GM12878 (cell line): ENCODE results near the genes TUBD1 and BCAS3.

- RAMPAGE, long total RNA, result no peak
- RRBS, 2 experiments, result no CpG with 5 or more reads among the region's 8 CpGs
CAGE:
- cytosol, long polyA minus RNA, result no peak
- cytosol, long polyA plus RNA, result no peak
- long polyA plus RNA, result no peak
- nucleolus, long total RNA, result no peak
- nucleus, long polyA plus RNA, result no peak
- nucleus, long total RNA, result no peak
Measured at GRCh38 chr17:59367938-59369165, 36.9 kb downstream of the YPEL2 start.

DNA sequence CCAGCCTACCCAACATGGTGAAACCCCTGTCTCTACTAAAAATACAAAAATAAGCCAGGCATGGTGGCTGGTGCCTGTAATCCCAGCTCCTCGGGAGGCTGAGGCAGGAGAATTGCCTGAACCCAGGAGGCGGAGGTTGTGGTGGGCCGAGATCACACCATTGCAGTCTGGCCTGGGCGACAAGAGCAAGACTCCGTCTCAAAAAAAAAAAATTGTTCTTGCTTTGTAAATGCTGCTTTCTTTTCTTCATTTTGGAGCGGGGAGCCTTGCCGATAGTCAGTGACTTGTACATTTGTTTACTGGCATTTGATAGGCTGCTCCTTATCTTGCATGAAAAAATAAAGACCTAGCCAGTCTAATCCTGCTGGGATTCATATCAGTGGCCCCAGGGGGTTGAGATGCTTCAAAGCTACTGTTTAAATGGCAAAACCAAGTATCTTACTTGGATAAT lies 3.3 kb upstream of the CLTC start:
- RAMPAGE, long total RNA, result no peak
- RRBS, 2 experiments, result no CpG with 5 or more reads among the region's 7 CpGs
CAGE:
- cytosol, long polyA minus RNA, result no peak
- cytosol, long polyA plus RNA, result no peak
- long polyA plus RNA, result no peak
- nucleolus, long total RNA, result no peak
- nucleus, long polyA plus RNA, result no peak
- nucleus, long total RNA, result no peak

GRCh38 chr17:59647954-59648605 lies 28.4 kb downstream of the CLTC start:
- RAMPAGE, long total RNA, result no peak
- RRBS, 2 experiments, result no CpG with 5 or more reads among the region's 6 CpGs
CAGE:
- cytosol, long polyA minus RNA, result no peak
- cytosol, long polyA plus RNA, result no peak
- long polyA plus RNA, result no peak
- nucleolus, long total RNA, result no peak
- nucleus, long polyA plus RNA, result no peak
- nucleus, long total RNA, result no peak

- RAMPAGE, long total RNA, result no peak
- RRBS, 2 experiments, result no CpG with 5 or more reads among the region's 4 CpGs
CAGE:
- cytosol, long polyA minus RNA, result no peak
- cytosol, long polyA plus RNA, result no peak
- long polyA plus RNA, result no peak
- nucleolus, long total RNA, result no peak
- nucleus, long polyA plus RNA, result no peak
- nucleus, long total RNA, result no peak
Measured at GRCh38 chr17:59761643-59762175, 54.3 kb downstream of the VMP1 start.

- RAMPAGE, long total RNA, result no peak
- RRBS, 2 experiments, result no CpG with 5 or more reads among the region's 3 CpGs
CAGE:
- cytosol, long polyA minus RNA, result no peak
- cytosol, long polyA plus RNA, result no peak
- long polyA plus RNA, result no peak
- nucleolus, long total RNA, result no peak
- nucleus, long polyA plus RNA, result no peak
- nucleus, long total RNA, result no peak
Measured at GRCh38 chr17:59814586-59815085, 78.1 kb downstream of the TUBD1 start.

GRCh38 chr17:59845523-59846175 lies 47.1 kb downstream of the TUBD1 start:
- RAMPAGE, long total RNA, result no peak
- RRBS, 2 experiments, result no CpG with 5 or more reads among the region's 2 CpGs
CAGE:
- cytosol, long polyA minus RNA, result no peak
- cytosol, long polyA plus RNA, result no peak
- long polyA plus RNA, result no peak
- nucleolus, long total RNA, result no peak
- nucleus, long polyA plus RNA, result no peak
- nucleus, long total RNA, result no peak

DNA sequence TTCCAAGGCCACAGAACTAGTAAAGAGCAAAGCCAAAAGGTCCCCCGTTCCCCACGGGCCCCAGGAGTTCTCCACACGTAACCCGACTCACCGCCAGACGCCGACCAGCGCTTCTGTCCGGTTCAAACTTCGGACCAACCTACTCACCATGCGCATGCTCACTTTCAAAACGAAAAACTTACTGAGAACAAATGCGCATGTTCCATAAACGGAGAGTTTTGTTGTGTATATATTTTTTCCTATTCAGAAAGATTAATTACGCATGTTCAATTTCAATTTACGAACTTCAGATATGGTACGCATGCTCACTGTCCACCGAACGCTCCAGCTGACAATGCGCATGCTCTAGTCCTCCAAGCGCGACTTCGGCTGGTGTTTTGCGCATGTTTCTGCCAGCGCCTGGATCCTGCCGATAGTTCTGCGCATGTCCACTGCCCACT lies at the start of gene TUBD1:
TSS of gene TUBD1 (minus strand) at position 338 of the 440 bp plus-strand sequence.
- RAMPAGE, long total RNA, result no peak
- RRBS, 2 experiments, result no CpG with 5 or more reads among the region's 27 CpGs
CAGE:
- cytosol, long polyA minus RNA, result no peak
- cytosol, long polyA plus RNA, result no peak
- long polyA plus RNA, result no peak
- nucleolus, long total RNA, result no peak
- nucleus, long polyA plus RNA, result no peak
- nucleus, long total RNA, result no peak

GRCh38 chr17:60134579-60135451 lies 15.0 kb upstream of the CA4 start:
- RAMPAGE, long total RNA, result no peak
- RRBS, 2 experiments, result no CpG with 5 or more reads among the region's 27 CpGs
CAGE:
- cytosol, long polyA minus RNA, result no peak
- cytosol, long polyA plus RNA, result no peak
- long polyA plus RNA, result no peak
- nucleolus, long total RNA, result no peak
- nucleus, long polyA plus RNA, result no peak
- nucleus, long total RNA, result no peak

- RAMPAGE, long total RNA, result no peak
- RRBS, 2 experiments, result no CpG with 5 or more reads among the region's 1 CpG
CAGE:
- cytosol, long polyA minus RNA, result no peak
- cytosol, long polyA plus RNA, result no peak
- long polyA plus RNA, result no peak
- nucleolus, long total RNA, result no peak
- nucleus, long polyA plus RNA, result no peak
- nucleus, long total RNA, result no peak
Measured at GRCh38 chr17:60147986-60148234, 1.9 kb upstream of the CA4 start.

DNA sequence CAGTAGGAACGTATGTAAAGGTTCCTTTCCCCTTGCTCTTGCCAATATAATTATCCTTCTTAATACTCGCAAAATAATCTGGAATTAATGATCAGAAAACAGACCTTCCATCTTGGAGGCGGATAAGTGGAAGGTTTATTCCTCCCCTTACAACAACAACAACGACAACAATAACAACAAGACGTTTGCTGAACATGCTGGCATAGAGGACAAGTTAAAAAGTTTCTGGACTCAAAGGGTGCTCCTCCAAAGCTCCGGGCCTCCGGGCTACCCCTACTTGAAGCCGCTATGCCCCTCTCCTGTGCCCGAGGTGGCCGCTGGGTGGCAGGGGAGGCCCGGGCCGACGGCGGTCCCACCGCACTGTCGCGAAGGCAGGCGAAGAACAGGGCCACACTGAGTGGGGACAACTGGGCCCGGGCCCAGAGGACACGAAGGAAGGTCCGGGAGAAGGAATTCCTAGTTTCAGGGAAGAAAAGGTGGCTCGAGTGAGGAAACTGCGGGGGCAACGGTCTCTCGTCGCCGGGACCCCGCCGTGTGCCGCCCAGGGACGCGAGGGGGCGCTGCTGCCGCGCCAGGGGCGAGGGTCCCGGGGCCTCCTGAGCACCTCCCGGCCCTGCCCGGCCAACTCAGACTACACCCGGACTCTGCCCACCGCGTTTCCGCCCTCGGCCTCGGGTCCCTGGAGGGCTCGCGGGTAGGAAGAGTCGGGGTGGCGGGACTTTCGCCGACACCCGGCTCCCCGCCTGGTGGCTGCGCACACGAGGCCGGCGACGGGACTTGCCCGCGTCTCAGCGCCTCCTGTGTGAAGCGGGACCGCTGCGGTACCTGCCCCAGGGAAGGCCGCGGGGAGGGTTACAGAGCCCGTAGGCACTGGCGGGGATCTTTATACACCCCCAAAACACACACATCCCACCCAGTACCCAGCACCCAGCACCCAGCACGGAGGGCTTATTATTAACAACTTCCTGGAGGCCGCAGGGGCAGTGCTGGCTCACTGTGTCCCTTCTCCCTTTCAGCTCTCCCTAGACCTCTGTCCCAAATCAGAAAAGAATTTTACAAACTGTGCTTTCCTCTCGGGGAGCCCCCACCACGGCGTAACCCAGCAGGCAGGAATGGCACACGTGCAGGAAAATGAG lies 825 bp upstream of the CHCT1 start:
- RAMPAGE, long total RNA, result no peak
- RRBS, 2 experiments, result 1 to 2% methylated on average over 39 of the region's 74 CpGs
CAGE:
- cytosol, long polyA minus RNA, result no peak
- cytosol, long polyA plus RNA, result no peak
- long polyA plus RNA, result no peak
- nucleolus, long total RNA, result no peak
- nucleus, long polyA plus RNA, result no peak
- nucleus, long total RNA, result no peak

DNA sequence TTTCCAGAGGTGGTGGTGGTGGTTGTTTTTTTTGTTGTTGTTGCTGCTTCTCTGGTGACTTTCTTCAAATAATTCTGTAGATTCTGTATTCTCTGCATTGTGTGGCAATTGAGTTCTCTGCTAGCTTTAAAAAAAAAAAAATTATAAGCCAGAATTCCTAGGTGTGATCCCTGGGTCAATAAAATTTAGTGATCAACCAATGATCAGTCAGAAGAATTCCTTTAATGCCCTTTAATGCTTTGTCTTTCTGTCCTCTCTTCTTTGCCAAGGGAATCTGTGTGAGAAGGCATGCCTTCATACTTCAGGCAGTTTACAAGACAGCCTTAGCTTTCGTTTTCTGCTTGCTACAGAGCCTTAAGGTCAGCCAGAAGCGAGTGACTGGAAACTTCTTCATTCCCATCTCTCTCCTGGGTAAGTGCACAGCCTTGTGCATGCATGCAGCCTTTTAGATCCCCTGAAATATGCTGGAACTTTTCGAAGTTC lies 23.0 kb upstream of the PPM1D start:
- RAMPAGE, long total RNA, result no peak
- RRBS, 2 experiments, result no CpG with 5 or more reads among the region's 3 CpGs
CAGE:
- cytosol, long polyA minus RNA, result no peak
- cytosol, long polyA plus RNA, result no peak
- long polyA plus RNA, result no peak
- nucleolus, long total RNA, result no peak
- nucleus, long polyA plus RNA, result no peak
- nucleus, long total RNA, result no peak

DNA sequence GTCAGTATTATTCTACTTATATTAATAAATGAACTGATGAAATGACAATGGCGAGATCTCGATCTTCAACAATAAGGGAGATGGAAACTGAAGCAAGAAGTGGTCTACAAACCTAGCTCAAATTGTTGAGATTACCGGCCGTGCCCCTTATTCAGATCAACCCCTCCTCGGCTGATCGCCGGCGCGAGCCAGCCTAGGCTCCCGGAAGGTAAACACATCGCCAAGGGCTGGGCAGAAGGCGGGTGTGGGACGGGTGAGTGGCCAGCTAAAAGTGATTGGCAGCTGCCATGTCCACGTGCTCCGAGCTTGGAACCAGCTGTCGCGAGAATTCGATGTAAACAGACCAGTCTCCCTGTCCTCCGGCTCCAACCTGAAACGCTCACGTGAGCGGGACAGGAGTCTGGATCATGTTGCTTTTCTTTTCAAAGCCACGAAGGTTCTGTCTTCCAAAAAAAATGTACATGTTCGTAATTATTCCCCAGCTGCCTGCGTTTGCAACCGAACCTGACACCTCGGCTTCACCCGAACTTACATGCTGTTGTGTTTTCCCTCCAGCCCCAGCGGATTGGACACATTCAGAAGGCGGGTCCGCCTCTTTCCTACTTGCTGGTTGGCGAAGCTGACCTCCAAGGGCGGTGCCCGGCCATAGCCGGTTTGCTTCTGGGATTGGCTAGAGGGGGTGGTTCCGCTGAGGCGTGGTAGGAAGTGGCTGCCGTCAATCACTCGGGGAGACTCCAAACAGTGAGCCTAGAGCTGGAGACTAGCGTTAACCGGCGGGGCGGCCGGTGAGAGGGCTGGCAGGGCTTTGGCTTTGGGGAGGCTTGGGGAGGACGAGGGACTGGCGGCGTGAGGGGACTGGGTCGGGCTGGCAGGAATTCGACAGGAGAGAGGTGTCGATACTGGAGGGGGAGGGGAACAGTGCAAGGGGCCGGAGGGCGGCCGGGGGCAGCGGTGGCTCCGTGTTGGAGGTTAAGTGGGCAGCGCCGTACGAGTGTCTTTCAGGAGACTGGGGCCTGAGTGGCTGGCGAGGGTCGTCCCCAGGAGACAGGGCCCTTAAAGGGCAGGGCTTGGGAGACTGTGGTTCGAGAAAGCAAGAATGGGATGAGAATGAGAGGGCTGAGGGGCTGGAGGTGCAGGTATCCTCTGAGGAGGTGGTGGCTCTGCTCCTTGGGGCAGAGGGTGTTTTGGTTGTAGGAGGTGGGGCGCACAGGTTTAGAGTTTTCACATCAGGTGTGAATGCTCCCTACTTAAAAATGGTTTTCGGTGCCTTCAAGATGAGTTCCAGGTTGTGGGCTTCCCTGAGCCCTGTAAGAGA lies at the start of gene BCAS3:
TSS of gene BCAS3 (plus strand) at position 722 of the 1,315 bp plus-strand sequence.
- RAMPAGE, long total RNA, result start-site peak on the plus strand centred at position 727 of the sequence, 59 bp wide, 40 and 52 reads in 2 replicates
- RRBS, 2 experiments, result 0% methylated on average over 3 of the region's 63 CpGs; no CpG with 5 or more reads in 1 of the 2 experiments
CAGE:
- cytosol, long polyA minus RNA, result start-site peak on the plus strand centred at position 727 of the sequence, 41 bp wide, 245 reads
- cytosol, long polyA plus RNA, result no peak
- long polyA plus RNA, result start-site peak on the plus strand centred at position 715 of the sequence, 34 bp wide, 29 and 28 reads in 2 replicates
- nucleolus, long total RNA, result no peak
- nucleus, long polyA plus RNA, result no peak
- nucleus, long total RNA, result no peak

DNA sequence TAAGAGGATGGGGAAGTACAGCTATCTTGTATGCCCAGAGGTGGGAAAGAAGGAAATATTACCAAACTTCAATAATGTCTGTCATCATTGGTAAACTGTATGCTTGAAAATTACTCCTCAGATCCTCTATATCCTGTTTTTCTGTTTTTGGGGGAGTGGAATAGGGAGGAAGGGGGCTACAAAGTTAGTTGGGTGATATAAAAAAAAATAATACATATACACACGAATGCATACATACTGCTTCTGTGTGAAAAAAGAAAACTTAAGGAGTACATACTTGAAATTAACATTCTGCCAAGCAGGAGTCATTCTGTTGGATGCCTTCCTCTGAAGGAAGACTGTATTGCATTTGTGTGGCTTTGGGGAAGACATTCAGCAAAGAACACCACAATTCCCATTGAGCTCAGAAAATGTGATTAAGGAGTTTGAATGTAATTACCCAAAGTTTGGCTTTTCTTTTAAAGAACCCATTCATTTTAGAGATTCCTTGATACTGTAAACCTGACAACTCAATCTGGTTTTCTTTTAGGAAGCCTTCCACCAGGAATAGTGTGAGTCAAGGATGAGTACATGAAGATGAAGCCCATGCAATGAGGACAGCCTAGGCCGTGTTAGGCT lies 271.9 kb upstream of the TBX2 start:
- RAMPAGE, long total RNA, result no peak
- RRBS, 2 experiments, result no CpG with 5 or more reads among the region's 2 CpGs
CAGE:
- cytosol, long polyA minus RNA, result no peak
- cytosol, long polyA plus RNA, result no peak
- long polyA plus RNA, result no peak
- nucleolus, long total RNA, result no peak
- nucleus, long polyA plus RNA, result no peak
- nucleus, long total RNA, result no peak

- RAMPAGE, long total RNA, result no peak
- RRBS, 2 experiments, result no CpG with 5 or more reads among the region's 6 CpGs
CAGE:
- cytosol, long polyA minus RNA, result no peak
- cytosol, long polyA plus RNA, result no peak
- long polyA plus RNA, result no peak
- nucleolus, long total RNA, result no peak
- nucleus, long polyA plus RNA, result no peak
- nucleus, long total RNA, result no peak
Measured at GRCh38 chr17:61139162-61139730, 260.4 kb upstream of the TBX2 start.

DNA sequence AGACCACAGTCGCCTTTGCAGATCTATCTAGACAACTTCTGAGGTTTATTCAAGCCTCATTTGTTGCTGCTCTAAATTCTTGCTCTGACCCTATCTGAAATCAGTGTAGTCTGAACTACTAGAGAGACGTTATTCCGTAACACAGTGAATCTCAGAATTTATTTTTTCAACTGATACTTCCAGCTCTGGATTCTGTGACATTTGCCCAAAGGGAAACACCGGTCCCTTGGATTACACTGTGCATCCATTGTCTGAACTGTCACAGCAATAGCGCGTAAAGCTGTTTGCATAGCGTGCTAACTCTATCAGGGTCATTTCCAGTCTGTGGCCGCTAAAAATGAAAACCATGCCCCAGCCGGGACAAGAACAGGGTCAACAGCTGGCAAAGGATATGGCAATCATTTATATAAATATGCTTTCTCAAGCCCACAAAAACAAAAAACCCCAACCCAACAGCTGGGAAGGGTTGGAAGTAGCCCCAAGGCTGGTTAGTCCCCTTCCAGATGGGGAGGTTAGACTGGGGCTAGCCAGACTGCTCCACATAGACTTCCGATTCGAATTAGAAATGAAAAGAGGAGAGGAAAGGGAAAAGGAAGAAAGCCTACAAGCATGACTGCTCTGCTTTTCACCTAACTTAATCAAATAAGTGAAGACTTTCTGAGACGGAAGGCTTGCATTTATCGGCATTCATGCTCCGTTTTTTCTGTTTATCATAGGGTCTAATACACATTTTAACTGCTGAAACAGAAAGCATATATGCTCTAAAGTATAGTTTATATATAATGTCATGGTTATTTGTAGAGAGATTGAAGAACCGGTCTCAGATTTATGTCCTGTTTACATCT lies 203.4 kb upstream of the TBX2 start:
- RAMPAGE, long total RNA, result no peak
- RRBS, 2 experiments, result no CpG with 5 or more reads among the region's 15 CpGs
CAGE:
- cytosol, long polyA minus RNA, result no peak
- cytosol, long polyA plus RNA, result no peak
- long polyA plus RNA, result no peak
- nucleolus, long total RNA, result no peak
- nucleus, long polyA plus RNA, result no peak
- nucleus, long total RNA, result no peak

DNA sequence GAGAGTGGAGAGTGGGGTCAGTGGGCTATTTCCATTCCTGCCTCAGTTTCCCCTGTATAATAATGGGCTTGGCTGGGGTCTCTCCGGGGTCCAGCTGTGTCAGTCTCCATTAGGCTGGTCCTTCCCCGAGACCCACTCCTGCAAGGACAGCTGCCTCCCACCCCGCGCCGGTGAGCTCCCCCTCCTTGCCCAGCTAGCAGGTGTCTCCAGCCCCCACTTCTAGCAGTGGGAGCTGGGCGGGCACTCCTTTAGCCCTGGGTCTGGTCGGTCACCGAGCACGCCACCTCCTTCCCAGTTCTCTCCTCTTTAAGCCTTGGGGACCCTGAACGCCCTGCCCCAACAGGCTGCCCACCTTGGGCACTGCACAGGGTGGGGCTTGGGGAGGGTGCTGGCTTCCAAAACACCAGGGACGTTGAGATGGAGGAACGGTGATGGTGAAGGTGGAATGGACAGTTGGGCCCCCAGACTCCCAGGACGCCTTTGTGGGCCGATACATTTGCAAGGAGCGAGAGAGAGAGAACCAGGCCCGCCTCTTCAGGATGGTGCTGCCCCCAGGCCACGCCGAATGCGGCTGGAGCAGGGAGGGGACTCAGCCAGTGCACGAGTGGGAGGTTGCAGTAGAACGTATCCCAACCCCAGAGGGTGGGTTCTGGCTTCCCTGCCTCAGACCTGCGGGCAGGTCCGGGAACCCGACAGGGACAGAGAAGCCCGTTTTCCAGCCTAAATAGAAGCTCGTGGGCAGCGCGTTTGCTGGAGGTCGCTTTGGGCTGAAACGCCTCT lies 10.6 kb downstream of the TBX2 start:
- RAMPAGE, long total RNA, result no peak
- RRBS, 2 experiments, result 11 to 12% methylated on average over 4 of the region's 30 CpGs
CAGE:
- cytosol, long polyA minus RNA, result no peak
- cytosol, long polyA plus RNA, result no peak
- long polyA plus RNA, result no peak
- nucleolus, long total RNA, result no peak
- nucleus, long polyA plus RNA, result no peak
- nucleus, long total RNA, result no peak

DNA sequence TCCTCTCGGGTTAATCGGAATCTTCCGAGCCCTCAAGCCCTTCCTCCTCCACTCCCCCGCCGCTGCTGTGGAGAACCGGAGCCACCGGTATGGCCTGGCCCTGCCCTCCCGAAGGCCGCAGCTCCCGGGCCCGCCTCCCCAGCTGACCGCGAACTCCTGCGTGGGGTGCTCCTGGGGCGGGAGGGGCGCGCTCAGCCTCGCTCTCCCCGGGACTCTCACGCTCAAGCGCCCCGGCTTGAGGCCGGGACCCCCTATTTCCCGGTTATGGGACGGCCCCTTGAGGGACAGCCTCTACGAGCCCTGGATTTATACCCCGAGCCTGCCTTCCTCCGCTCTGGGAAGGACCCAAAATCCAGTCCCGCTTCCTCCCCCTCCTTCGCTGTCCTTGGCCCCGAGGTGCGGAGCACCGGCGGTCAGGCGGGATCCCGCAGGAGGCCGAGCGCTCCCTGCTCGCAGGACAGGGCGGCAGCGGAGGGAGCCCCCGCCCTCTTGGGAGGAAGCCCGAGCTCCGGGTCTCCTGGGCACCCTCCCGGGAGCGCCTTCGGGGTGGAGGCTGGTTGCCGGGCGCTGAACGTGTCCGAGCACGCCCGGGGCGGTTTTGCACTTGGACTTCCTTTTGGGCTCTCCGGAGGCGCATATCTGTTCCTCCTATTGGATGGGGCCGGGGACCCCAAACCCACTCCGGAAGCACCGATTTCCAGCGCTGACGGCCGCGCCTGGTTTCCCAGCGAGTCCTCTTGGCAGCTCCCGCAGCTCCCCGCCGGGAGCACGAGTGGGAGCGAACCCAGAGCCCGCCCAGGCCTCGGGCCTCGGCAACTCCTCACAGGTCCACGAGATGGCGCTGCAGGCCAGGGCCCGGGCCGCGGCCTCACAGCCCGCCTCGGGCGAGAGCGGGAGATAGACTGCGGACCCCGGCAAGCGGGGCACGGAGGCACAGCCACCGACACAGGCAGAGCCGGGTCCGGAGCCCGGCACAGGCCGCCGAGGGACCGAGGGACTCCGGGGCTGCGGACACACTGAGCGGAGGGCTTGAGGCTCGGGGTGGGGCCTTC lies 12.4 kb downstream of the TBX2 start:
- RAMPAGE, long total RNA, result no peak
- RRBS, 2 experiments, result 2 to 4% methylated on average over 46 to 61 of the region's 96 CpGs
CAGE:
- cytosol, long polyA minus RNA, result no peak
- cytosol, long polyA plus RNA, result no peak
- long polyA plus RNA, result no peak
- nucleolus, long total RNA, result no peak
- nucleus, long polyA plus RNA, result no peak
- nucleus, long total RNA, result no peak

DNA sequence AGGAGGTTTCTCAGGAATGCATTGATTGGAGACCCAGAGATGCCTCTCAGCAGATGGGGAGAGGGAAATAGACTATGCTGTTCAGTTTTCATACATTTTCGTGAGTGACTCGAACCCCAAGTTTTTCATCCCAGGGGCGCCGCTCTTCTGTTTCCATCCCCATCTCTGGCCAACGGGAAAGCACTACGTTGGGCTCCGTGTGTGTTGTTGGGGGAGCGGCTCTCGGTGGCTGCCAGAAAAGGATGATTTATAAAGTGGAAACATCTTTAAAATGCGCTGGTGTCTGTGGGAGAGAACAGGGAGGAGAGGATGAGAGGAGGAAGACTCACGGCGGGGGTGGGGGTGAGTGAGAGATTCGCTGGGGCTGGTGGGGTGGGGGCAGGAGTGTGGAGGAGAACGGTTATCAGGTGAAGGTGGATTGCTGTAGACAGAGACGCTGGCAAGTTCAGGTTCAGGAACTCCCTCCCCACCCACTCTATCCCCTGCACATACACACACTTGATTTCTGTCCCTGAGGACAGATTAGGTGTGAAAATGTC lies 5.8 kb downstream of the TBX4 start:
- RAMPAGE, long total RNA, result no peak
- RRBS, 2 experiments, result no CpG with 5 or more reads among the region's 15 CpGs
CAGE:
- cytosol, long polyA minus RNA, result no peak
- cytosol, long polyA plus RNA, result no peak
- long polyA plus RNA, result no peak
- nucleolus, long total RNA, result no peak
- nucleus, long polyA plus RNA, result no peak
- nucleus, long total RNA, result no peak

DNA sequence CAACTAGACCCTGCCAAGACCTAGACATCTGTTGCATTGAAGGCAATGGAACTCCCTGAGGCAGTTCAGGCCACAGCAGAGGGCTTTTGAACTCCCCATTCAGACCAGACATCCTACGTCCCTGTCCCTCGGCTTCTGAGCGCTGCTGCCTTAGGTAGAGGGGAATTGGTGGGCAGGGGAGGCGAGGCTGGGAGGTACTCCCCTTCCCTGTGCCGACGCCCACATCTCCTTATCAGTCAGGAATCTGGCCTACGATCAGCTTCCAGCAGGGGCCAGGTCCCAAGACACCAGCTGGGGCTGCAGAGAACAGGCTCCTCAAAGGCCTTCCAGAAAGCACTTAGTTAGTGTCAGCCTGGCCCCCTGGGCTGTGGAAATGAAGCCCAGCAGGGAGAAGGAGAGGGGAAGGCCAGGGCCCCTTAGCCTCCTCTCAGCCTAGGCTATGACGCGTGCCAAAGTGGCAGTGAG lies 11.0 kb downstream of the TBX4 start:
- RAMPAGE, long total RNA, result no peak
- RRBS, 2 experiments, result no CpG with 5 or more reads among the region's 9 CpGs
CAGE:
- cytosol, long polyA minus RNA, result no peak
- cytosol, long polyA plus RNA, result no peak
- long polyA plus RNA, result no peak
- nucleolus, long total RNA, result no peak
- nucleus, long polyA plus RNA, result no peak
- nucleus, long total RNA, result no peak